MCF 10A (cell line): ENCODE measurements around a stretch of chr1.

GRCh38 chr1:2414166-2414622 lies 1.8 kb upstream of the PEX10 start:
- PRO-cap, result no peak
- RRBS, result 0% methylated on average over 3 of the region's 17 CpGs

GRCh38 chr1:2503598-2504523 lies 22.5 kb downstream of the PANK4 start:
- PRO-cap, result bidirectional peak, plus-strand start at chr1:2503962, minus-strand start at chr1:2503863
- RRBS, result 64% methylated on average over 15 of the region's 59 CpGs

DNA sequence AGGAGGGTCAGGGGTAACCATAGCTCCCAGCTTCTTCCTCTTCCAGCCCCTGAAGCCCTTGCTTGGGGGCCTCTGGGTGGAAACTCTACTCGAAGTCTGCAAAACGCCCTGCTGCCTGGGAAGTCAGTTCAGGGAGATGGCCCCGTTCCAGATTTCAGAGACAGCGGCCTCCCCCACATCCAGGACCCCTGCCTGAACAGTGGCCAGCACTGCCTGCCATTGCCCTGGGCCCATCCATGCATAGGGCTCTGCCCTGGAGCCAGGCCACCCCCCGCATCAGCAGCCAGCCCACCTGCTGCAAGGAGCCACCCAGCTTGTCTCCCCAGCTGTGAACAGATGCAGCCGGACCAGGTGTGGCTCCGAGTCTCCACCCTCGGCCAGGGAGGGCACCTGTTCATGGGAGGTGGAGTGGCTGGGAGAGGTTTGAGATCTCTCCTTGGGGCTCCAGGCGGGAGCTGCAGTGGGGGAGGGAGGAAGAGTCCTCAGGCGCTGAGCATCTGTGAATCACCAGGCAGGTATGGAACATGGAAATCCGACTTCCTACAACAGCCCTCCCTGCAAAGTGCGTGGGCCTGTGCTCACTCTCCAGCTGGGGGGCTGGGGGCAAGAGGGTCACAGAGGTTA lies 4.6 kb upstream of the HES5 start:
- PRO-cap, result bidirectional peak, plus-strand start outside the sequence, minus-strand start at position 462 of the sequence
- RRBS, result no CpG with 5 or more reads among the region's 12 CpGs

GRCh38 chr1:2554991-2555490 lies 1.1 kb upstream of the TNFRSF14 start:
- PRO-cap, result no peak
- RRBS, result no CpG with 5 or more reads among the region's 11 CpGs

GRCh38 chr1:2564622-2565555 lies 8.7 kb downstream of the TNFRSF14 start:
- PRO-cap, result no peak
- RRBS, result 18% methylated on average over 2 of the region's 23 CpGs

GRCh38 chr1:2585212-2586153 lies 1.1 kb upstream of the PRXL2B start:
- PRO-cap, result bidirectional peak, plus-strand start at chr1:2585633, minus-strand start at chr1:2585577
- RRBS, result 0% methylated on average over 2 of the region's 34 CpGs

DNA sequence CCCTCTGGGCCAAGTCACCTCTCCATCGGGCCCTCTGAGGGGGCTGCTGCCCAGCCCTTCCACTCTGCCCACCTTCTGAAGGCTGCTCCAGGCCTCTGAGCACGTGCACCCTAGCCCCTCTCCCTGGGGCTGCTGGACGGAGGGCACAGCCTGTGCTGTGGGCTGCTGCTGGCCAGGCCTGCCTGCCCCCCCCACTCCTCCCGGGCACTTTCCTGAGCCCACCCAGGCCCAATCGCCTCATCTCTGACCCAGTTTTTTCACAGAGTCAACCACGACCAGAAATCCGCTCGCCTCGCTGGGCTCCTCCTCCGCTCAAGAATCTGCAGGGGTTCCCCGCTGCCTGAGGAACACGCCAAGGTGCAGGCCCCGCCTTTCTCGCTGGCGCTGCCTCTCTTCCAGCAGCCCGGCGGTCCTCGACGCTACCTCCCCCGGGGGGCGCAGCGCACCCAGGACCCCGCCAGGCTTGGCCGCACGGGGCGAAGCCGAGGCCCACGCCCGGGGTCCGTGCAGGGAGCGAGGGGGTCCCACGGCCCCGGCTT lies 9.6 kb upstream of the MMEL1 start:
- PRO-cap, result bidirectional peak, plus-strand start at position 372 of the sequence, minus-strand start at position 319 of the sequence
- RRBS, result 2% methylated on average over 14 of the region's 33 CpGs

DNA sequence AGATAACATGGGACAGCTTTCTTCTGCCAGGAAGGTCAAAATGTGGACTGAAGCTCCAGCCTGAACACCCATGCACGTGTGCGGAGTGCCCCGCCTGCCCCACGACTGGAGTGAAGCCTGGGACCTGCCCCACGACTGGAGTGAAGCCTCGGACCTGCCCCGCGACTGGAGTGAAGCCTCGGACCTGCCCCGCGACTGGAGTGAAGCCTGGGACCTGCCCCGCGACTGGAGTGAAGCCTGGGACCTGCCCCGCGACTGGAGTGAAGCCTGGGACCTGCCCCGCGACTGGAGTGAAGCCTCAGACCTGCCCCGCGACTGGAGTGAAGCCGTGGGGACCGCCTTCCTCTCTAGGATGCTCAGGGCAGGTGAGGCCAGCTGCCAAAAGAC lies 61.4 kb upstream of the ACTRT2 start:
- PRO-cap, result no peak
- RRBS, result no CpG with 5 or more reads among the region's 21 CpGs

GRCh38 chr1:3078241-3079006 lies 9.4 kb downstream of the PRDM16 start:
- PRO-cap, result no peak
- RRBS, result no CpG with 5 or more reads among the region's 24 CpGs

DNA sequence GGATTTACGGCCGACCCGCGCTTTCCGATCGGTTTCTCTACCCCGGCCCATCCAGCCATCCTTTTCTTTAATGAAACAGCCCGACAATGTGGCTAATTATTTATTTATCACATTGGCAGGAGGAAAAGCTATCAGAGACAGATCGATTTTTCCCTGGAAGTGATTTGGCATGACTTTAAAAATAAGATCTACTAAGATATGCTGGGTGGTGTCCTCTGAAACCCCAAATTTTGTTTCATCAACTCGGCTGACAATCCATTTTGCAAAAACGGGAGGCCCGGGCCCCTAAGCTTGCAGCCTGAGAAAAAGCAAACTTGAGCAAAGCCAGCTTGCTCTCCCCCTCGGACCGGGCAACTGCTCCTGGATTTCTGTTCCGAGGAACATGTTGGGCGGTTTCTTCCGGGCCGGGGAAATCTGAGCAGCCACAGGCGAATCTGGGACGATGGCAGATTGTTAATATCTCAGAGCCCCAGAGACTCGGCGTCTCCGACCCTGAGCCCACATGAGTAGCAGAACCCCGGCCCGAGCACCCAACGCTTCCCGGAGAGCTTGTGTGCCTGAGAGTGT lies 11.4 kb downstream of the PRDM16 start:
- PRO-cap, result no peak
- RRBS, result 66% methylated on average over 10 of the region's 27 CpGs

- PRO-cap, result no peak
- RRBS, result no CpG with 5 or more reads among the region's 35 CpGs
These were observed 148.3 kb downstream of the PRDM16 start for GRCh38 chr1:3217073-3217916.

GRCh38 chr1:3238316-3238872 lies 169.4 kb downstream of the PRDM16 start:
- PRO-cap, result no peak
- RRBS, result 68% methylated on average over 14 of the region's 26 CpGs

- PRO-cap, result no peak
- RRBS, result no CpG with 5 or more reads among the region's 17 CpGs
These were observed 183.6 kb upstream of the ARHGEF16 start for GRCh38 chr1:3270748-3271466.

DNA sequence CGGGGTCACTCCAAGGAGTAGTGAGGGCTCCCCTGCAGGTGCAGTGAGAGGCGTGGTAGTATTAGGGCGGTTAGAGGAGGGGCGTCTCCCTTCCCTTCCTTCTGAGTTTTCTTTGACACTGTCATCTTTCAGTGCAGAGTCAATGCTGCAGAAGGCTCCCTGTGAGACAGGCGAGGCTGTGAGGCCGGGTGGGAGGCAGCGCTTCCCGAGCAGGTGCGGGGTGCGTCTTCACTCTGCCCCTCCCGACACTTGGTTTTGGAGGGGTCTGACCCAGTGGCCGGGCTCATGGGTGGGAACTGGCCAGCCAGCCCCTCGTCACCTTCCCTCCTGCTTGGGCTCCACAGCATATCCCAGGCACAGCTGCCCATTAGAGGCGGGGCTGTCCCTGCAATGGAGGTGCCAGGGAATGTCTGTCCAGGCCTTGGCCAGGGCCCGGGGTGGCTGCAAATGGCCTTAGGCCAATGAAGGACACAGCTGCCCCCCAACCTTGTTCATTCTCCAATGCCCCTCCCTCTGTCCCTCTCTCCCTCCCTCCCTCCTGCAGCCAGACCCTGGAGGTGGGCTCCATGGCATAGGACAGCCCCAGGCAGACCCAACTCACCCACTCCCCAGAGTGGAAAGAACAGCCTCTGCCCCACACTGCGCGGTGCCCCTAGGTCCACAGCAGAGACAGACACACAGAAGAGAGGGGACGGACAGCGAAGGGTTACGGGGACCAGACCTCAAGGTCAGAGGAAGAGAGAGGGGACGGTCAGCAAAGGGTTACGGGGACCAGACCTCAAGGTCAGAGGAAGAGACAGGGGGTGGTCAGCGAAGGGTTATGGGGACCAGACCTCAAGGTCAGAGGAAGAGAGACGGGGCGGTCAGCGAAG lies 171.4 kb upstream of the ARHGEF16 start:
- PRO-cap, result no peak
- RRBS, result 24% methylated on average over 6 of the region's 26 CpGs

DNA sequence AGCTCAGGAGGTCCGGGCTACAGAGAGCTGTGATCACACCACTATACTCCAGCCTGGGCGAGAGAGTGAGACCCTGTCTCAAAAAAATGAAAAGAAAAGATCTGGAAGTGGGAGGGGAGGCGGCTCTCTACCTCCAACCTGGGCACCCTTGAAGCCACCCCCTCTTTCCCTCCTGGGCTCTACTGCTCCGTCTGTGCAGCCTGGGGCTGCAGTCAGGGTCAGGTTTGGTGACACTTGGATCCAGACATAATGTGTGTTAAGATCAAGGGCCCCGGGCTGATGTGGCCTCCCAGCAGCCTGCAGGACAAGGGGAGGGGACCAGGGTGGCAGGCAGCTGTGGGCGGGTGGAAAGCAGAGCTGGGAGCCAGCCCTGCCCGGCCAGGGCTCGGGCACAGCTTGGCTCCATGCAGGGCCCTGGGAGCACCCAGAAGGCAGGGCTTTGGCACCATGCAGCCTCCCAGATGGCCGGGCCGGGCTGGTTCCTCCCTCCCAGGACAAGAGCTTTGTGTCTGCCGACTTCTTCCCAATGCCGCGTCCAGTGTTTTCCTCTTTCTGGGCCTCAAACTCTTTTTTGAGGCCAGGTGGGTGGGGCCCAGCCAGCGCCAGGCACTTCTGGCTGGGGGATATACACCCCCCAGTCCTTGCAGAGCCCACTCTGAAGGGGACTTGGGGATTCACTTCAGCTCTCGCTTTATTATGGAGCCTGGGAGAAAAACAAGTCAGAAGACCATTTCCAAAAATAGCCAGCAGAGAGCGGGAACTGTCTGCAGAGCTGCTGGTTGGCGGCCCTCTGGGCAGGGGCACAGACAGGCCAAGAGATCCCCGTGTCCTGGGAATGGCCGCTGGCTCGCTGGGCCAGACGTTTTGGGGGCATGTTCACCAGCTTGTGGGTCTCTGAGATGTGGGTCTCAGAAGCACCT lies 104.0 kb upstream of the ARHGEF16 start:
- PRO-cap, result no peak
- RRBS, result 15% methylated on average over 5 of the region's 21 CpGs

DNA sequence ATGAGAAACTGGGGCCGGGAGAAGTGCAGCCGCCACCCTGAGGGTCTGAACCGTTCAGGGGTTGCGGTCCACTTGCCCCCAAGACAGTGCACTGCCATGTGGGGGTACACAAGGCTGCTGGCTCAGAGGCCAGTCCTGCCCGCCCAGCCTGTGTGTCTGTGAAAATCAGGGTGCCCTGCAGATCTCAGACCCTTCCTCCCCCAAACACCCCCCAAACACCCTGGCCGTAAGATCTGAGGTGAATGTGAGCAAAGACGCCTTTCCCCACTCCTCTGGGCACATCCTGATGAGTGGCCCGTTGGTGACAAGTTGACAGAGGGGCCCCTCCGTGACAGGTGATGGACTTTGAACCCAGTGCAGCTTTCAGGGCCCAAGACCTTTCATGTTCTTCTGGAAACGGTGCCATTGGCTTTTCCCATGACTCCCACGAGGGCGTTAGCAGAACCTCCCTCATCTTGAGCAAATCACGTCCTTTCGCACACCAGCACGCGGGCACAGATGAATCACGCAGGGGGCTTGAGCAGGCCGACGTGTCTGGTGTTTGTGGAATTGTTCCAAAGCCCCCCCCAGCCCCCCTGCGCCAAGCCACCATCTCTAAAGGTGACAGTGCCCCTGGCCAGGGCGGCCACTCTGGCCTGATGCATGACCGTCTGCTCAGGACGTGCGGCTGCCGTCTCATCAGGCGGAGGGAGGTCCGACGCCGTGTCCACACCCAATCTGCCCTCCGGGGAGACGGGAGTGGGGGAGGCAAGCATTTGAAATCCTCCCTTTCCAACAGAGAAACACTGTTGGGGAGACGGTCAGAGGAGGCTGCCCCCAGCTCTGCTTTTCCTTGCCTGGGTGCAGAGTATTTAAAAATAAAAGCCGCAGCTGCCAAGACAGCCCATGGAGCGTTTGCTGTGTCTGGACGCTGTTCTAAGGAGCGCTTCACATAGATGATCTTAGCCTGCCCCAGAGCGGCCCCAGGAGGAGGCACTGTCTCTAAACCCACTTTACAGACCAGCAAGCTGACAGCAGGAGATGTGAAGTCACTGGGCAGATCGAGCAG lies 98.4 kb upstream of the ARHGEF16 start:
- PRO-cap, result no peak
- RRBS, result no CpG with 5 or more reads among the region's 38 CpGs

GRCh38 chr1:3453743-3454171 lies 708 bp upstream of the ARHGEF16 start:
- PRO-cap, result no peak
- RRBS, result no CpG with 5 or more reads among the region's 11 CpGs

GRCh38 chr1:3471276-3472385 lies 17.2 kb downstream of the ARHGEF16 start:
- PRO-cap, result no peak
- RRBS, result 34% methylated on average over 3 of the region's 38 CpGs

- PRO-cap, result no peak
- RRBS, result no CpG with 5 or more reads among the region's 13 CpGs
These were observed 35.8 kb downstream of the ARHGEF16 start for GRCh38 chr1:3490307-3490623.

GRCh38 chr1:3504007-3504718 lies 49.7 kb downstream of the ARHGEF16 start:
- PRO-cap, result bidirectional peak, plus-strand start at chr1:3504386, minus-strand start at chr1:3504247
- RRBS, result 2% methylated on average over 5 of the region's 28 CpGs